Hematopoietic multipotent progenitor cell (in vitro differentiated cells): ENCODE results near the genes ZNF658 and PRKACG.

GRCh38 chr9:65195710-65196195, 89.3 kb downstream of the FOXD4L5 start:
- CAGE, long polyA plus RNA: no peak

DNA sequence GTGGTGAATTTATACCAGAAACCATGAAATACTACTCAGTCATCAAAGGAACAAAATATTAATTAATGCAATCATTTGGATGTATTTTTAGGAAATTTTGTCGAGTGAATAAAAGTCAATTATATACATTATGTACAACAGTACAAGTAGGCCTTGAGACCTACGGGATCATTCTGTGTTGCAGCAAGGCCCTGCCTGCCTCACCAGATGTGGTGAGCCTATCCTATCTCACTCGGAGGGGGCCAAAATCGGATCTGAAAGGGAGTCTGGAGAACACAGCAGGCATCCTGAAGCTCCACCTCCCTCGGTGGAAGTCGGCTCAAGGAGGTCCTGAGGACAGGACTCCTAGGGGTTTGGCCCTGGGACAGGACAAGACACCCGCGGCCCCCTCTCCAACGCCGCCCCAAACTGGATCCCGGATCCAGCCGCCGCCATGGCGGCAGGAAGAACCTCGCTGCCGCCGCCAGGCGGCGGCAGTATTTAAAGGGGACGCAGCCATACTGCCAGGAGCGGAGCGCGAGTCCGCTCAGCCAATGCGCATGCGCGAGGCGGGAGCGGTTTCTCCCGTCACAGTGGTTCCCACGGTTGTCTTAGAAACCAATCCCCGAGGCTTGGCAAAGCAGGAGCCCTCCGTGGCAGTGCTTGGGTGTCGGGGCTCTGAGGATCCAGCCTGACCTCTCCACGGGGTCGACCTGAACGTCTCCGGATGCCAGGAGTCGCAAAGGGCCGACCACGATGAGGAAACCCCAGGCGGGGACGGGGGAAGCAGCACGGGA, 97.8 kb upstream of the FOXD4L5 start:
- CAGE, long polyA plus RNA: no peak

DNA sequence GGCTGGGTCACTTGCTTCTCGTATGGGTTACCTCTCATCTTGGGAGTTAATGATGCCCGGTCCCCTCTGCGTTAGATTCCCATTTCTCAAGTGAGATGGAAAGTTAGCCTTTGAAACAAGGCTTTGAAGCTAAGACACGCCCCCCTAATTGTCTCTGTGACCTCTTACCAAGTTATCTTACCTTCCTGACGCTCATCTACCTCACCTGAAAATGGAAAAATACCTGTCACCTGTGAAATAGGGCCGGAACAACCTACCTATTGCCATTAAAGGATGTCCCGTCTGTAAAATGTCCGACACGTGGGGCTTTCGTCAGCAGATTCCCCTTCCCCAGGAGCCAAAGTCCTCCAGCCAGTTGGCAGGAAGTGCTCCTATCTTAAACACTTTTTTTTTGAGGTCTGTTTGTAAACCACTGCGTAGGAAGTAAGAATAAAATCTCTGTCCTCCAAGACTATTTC, 557 bp downstream of the ZNG1E start:
- CAGE, long polyA plus RNA: no peak

DNA sequence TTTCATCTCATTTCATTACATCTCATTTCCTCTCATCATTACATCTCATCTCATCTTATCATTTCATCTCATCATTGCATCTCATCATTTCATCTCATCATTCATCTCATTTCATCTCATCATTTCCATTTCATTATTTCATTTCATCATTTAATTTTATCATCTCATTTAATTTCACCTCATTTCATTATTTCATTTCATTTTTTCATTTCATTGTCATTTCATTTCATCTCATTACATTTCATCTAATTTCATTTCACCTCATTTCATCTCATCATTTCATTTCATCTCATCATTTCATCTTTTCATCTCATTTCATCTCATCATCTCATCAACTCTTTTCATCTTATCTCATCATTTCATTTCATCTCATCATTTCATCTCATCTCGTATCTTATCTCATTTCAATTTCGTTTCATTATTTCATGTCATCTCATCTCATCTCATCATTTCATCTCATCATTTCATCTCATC, 75.0 kb downstream of the FOXD4L4 start:
- CAGE, long polyA plus RNA: no peak

DNA sequence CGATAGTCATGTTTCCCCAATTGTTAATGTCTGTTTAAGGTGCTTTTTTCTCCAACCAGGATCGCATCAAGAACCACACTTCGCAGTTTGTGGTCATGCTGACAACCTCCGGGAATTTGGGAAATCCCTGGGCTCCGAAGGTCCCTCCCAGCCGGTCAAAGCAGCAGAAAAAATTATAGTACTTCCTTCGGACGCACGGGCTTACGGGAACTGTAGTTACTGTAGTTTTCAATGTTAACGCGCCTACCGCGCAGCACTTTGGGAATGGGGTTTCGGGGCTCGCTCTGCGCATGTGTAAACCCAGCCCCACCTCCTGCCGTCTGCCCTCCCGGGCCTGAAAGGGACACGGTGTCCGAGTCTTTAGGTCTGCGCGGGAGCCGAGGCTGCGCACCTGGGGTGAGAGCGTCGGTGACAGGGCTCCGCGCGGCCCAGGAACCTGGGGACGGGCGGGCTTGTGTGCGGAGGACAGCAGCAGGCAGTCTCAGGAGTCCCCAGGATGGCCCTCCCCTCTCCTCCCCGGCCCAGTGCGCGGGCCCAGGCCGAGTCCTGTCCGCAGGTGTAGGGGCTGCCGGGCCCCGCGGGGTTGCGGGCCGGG, at the start of gene ZNF658:
Gene ZNF658 (plus strand): TSS at position 285 of the 595 bp plus-strand sequence.
- CAGE, long polyA plus RNA: no peak

GRCh38 chr9:68454508-68454930, 86.2 kb downstream of the TMEM252 start:
- CAGE, long polyA plus RNA: no peak

DNA sequence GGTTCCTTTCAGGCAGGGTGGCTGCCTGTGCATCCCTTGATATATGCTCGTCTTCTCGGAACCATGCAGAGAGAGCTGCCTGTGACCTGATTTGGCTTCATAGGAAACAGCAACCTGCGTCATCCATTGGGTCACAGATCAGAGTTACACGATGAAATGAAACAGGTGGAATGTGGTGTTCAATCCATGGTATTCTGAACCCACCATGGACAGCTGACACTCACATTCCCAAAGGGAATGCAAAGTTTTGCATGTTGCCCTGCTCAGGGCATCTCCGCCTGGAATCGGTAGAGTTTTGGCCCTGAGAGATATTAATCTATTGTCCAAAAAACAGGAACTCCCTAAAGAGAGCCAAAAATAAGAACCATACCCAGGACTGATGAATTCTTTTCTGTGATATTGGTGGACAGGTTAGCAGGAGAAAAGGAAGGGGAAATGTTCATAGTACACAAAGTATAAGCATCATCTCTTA, 85.6 kb downstream of the TMEM252 start:
- CAGE, long polyA plus RNA: no peak

DNA sequence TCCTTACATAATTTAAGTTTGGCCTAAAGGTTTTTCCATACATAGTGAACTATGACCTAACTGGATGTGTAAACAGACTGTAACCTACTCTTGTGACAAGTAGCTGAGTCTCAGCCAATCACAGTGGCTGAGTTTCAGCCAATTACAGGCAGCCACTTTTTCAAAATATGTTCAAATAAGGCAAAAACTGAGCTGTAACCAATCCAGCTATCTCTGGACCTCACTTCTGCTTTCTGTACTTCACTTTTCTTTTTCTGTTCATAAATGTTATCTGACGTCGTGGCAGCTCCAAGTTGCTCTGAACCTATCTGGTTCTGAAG, 34.6 kb downstream of the TMEM252 start:
- CAGE, long polyA plus RNA: no peak

- CAGE, long polyA plus RNA: no peak
These were observed 5.9 kb upstream of the TMEM252 start for GRCh38 chr9:68546501-68547063.

GRCh38 chr9:68547328-68547837, 6.7 kb upstream of the TMEM252 start:
- CAGE, long polyA plus RNA: no peak

- CAGE, long polyA plus RNA: no peak
These were observed 19.9 kb upstream of the TMEM252 start for GRCh38 chr9:68560531-68561041.

- CAGE, long polyA plus RNA: no peak
These were observed 24.9 kb downstream of the PABIR1 start for GRCh38 chr9:68804786-68805218.

- CAGE, long polyA plus RNA: no peak
These were observed 65.3 kb downstream of the PABIR1 start for GRCh38 chr9:68845057-68845627.

DNA sequence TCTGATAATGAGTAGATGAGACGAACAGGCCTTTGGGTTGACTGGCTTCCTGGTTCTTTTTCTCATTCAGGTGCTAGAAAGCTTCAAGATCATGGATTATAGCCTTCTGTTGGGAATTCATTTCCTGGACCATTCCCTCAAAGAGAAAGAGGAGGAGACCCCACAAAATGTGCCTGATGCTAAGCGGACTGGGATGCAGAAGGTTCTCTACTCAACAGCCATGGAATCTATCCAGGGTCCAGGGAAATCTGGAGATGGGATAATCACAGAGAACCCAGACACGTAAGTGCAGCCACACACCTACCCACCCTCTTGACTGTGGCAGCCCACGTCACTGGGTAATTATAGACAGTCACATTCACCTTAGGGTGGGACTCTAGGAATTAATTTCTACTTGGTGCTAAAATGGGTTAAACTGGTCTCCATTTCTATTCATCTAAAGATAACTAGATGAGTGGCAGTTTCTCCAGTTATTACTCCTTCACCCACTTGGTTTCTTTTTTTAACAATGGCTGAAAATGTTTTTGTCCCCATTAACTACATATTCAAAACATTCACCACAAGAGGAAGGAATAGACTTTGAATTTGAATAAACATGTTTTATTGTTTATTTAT, 96.3 kb downstream of the PRKACG start:
- CAGE, long polyA plus RNA: no peak

DNA sequence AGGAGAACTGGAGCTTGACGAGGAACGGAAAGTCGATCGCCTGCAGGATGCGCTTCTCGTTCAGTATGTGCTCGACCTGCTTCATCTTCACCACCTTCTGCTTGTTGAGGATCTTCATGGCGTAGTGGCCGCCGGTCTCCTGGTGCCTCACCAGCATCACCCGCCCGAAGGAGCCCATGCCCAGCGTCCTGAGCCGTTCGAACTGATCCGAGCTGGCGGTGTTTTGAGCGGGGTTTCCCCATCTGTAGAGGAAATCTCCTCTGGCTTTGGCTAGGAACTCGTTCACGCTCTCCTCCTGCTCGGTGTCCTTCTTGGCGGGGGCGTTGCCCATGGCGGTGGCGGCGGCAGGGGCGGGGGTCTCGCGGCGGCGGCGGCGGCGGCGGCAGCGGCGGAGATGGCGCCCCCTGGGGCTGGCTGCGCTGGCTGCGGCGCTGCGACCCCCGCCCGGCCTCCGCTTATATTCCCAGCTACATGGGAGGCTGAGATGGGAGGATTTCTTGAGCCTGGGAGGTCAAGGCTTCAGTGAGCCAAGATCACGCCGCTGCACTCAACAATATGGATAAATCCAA, at the start of gene PRKACG:
Gene PRKACG (minus strand): TSS at position 352 of the 569 bp plus-strand sequence.
- CAGE, long polyA plus RNA: no peak

- CAGE, long polyA plus RNA: no peak
These were observed 6.0 kb upstream of the PRKACG start for GRCh38 chr9:69019969-69020329.

GRCh38 chr9:69067790-69068922, 32.6 kb downstream of the FXN start:
- CAGE, long polyA plus RNA: no peak

DNA sequence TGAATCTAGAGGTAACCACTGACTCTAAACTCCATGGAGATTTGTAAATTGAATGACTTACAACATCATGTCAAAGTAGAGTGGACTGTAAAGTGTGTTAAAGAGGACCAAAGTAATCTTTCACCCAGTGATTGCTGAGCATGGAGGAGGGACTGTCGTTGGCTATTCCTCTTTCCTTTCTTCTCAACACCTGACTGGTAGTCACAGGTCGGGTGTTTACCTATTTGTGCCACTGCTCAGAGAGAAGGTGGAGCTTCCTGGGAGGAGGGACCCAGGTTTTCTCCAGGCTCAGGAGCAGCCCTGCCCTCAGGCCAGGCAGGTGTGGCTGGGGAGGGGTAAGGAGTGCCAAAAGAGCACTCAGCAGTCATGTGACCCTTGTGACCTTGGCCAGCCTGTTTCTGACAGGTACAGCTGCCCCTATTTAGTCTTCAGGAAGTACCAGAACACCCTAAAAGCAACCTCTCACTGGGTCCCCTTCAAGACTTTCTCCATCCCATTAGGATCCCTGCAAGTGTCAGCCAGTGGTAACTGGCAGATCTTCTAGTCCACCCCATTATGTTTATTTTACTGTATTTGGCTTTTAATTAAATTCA, 68.9 kb upstream of the TJP2 start:
- CAGE, long polyA plus RNA: no peak

DNA sequence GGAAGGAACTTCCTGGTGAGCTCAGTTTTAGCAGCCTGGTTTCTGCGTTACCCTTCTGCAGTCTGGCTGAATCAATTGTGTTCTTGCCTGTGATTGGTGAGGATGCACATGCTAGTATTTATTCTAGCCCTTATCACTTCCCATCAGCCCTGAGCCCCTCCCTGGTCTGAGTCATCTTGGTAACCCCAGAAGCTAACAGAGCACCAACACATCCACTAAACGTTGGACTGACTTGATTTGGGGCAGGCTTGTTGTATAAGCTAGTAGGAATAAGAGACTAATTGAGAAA, 6.6 kb downstream of the TJP2 start:
- CAGE, long polyA plus RNA: no peak

DNA sequence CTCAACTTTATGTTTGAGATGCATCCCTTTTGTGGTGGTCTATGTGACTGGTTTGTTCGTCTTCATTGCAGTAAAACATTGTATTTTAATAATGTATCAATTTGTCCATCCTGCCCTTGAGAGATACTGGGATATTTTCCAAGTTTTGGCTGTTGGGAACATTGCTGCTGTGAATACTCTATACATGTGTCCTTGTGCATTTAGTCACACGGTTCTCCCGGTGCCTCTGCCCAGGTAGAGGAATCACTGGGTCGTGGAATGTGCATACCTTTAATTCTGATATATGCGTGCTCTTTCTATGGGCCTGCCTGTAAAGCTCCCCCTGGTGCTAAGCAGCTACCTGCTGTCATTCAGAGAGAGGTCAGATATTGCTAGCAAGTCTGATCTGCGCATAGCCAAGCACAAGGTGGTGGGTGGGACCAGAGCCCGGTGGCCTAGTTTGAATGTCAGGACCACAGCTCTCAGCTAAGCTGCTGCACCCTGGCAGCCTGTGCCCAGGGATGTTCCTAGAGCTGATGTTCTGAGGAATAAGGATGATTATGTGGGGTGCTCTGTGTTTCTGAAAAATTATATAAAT, 33.3 kb downstream of the TJP2 start:
- CAGE, long polyA plus RNA: no peak